Amniotic epithelial cell (primary cell): ENCODE measurements around the genes CDKN2AIPNL and CATSPER3.

DNA sequence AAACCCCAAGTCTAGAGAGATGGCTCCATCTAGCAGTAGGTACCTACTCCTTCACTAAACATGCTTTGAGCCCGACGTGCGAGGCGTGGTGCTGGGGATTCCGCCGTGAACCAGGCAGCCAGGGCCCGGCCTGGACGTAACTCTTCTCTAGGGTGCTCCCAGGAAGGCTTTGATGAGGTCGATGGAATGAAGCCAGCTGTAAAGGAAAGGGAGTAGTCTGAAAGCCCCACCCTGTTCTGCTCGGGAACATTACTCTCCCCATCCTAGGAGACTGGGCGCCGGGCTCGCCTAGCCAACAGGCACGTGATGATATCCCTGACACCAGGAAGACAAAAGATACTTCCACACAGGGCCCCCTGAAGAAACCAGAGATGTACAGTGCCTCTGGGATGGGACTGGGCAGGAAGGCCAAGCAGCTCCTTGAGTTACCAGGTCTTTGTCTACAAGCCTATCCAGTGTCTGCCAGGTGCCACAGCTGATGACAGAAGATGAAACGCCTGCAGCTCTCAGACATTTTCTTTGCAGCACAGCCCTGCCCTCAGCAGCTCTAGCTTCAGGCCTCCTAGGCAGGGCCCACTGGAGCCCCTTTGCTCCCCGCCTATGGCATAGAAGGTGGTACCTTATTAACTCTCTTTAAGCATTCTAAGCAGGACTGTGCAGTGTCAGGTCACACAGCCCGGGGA, 1.1 kb upstream of the SKP1 start:
- RRBS, result no CpG with 5 or more reads among the region's 17 CpGs

- RRBS, result no CpG with 5 or more reads among the region's 4 CpGs
These were observed 19.0 kb upstream of the SKP1 start for GRCh38 chr5:134195769-134196134.

DNA sequence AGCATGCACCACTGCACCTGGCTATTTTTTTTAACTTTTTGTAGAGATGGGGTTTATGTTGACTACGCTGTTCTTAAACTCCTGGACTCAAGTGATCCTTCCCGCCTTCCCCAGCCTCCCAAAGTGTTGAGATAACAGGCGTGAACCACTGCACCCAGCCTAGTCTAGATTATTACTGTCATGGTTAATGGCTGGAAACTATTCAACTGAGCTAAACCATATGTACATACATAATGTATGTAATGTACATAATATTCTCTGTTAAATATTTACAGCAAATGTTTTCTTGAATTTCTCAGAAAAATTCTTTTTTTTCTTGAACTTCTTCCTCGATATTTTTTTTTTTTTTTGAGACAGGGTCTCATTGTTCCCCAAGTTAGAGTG, 21.3 kb downstream of the PPP2CA start:
- RRBS, result no CpG with 5 or more reads among the region's 4 CpGs

DNA sequence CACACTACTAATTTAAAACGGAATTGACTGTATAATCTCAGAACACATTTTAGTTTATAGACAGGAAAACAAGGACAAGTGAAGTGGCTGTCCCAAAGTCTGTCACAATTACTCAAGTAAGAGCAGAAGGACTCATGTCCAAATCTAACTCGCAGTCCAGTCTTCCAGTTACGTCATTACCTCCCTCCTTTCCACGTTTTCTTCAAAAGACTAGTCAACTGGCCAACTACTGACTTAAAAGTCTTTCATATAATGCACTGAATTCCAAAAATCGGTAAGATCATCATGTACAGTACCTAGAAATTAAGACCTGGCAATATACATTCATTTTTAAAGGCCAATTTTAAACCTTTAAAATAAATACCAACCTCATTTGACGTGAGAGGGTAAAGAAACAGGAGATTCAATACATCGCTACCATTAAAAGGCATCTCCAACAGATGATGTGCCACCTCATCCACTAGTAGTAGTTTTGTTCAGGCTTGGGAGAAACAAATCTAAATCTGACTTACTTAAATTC, 1.9 kb downstream of the PPP2CA start:
- RRBS, result no CpG with 5 or more reads among the region's 7 CpGs

DNA sequence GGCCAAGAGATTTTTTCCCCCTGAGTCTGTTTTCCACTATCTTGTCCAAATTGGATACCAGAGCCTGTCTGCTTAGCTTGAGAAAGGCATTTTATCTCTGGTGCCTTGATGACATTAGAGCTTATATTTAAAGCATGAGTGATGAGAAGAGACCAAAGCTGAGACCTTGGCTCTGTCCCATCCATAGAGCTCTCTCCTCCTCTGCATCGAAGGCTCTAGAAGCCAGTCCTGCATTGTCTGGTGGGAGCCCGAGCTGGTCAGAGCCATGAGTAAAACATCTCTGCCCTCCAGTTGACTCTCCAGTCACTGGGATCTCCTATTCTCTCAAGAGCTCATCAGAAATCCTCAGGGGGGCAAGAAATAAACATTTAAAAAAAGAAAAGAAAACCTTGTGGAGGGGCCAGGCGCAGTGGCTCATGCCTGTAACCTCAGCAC, 10.5 kb upstream of the PPP2CA start:
- RRBS, result no CpG with 5 or more reads among the region's 3 CpGs

DNA sequence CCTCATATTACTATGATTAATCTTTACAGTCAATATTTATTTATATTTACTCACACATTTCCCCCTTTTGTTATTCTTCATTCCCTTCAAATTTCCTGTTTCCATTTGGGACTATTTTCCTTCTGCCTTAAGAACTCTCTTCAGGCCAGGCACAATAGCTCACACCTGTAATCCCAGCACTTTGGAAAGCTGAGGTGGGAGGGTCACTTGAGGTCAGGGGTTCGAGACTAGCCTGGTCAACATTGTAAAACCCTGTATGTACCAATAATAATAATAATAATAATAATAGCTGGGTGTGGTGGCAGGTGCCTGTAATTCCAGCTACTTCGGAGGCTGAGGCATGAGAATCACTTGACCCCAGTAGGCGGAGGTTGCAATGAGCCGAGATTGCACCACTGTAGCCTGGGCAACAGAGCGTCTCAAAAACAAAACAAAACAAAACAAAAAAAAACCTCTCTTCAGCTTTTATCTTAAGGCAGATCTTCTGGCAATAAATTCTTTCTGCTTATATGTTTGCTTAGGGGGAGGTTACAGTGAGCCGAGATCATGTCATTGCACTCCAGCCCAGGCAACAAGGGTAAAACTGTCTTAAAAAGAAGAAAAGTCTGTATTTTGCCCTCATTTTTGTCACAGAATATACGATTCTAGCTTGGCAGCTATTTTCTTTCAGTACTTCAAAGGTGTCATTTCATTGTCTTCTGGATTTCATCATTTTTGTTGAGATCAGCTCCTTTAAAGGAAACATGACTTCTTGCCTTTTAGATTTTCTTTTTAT, 53.7 kb upstream of the PPP2CA start:
- RRBS, result no CpG with 5 or more reads among the region's 7 CpGs

DNA sequence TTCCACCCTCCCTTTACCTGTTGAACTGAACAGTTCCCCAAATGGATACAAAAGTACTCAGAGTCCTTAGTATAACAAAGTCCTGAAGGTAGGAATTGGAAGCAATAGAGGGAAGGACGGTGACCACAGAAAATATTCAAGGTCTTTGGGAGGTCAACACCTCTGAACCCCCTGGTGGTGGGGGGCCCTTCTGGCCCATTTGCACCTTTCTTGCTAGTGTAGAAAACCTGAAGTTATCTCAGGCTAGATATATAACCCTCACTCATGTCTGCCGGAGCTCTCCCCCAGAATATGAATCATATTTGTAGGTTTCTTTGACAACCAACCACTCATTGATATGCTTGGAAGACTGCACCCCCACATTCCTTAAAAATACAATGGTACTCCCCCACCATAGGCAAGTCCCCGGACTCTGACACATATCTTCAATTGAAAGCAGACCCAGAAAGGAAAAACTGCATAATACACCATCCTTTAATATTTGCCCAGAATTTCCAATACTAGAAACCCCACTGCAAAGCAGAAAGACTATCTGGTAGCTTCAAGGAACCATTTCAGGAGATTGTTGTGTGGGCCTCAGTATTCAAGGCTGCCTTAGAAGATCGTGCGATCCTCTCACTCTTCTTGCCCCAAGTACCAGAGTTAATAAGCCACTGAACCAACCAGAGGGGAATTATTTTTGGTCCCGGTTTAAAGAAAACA, 1.0 kb upstream of the UBE2B start:
- RRBS, result no CpG with 5 or more reads among the region's 6 CpGs

DNA sequence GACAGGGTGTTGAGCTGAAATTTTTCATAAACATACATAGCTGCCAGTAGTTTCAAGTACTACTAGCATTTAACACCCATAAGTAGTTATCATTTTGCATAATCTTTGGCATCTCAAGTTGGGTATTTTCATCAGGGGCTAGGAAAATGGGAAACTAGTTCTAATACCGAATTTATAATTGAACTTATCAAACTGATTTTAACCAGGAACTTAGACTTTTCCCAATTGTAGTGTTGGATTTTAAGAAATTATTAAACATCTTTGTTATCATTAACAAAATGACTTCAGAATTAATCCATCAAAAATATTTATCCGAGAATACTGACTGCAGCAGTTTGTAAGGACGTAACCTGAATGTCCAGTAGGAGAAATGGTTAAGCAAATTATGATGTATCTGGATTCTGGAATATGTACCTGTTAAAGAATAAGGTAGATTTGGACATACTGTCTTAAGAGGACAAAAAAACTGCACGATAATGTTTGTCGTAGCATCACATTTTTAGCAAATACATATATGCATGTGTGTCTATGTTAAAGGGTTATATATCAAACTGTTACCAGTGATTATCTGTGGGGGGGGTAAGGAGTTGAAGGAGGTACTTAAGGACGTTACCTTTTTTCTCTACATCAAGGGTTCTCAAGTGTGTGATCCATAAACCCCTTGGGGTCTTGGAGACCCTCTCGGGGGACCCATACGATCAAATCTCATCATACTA, 5.8 kb downstream of the UBE2B start:
- RRBS, result no CpG with 5 or more reads among the region's 8 CpGs

DNA sequence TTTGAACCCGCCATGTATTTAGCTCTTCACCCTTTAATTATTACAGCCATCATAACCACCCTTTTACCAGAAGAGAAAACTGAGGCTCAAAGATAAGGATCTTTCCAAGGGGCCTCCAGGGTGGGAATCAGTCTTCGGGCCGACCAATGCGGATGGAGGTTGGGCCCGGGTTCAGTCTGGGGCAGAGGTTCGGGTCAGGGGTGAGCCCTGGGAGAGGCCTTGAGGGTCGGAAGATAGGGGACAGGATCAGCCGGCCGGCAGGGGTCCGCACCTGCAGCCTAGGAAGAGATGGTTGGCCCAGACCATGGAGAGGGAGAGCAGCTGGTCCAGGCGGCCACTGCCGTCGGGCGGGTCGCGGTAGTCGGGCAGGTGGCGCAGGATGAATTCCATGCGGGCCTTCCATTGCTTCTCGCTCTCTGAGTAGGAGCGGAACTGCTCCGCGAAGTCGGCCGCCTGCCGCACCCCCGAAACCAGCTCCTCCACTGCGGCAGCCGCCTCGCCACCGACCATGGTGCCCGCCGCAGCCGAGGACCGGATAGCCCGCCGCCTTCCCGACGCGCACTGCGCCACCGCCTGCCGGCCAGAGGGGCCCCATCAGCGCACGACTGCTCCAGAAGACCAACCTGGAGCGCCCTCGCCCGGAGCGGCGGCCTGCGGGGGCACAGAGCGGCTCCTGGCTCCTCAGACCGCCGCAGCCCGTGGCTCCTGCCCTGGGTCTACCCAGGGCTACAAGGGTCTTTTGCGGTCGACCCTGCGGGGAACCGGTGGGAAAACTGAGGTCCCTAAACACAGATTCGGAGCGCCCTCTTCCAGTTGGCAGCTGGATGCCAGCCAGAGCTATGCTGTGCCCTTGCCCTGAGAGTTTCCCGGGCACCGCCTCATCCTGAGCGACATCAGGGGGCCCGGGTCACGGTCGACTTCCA, at the start of gene CDKN2AIPNL:
CDKN2AIPNL (minus strand) TSS at position 537 of the 923 bp plus-strand sequence.
- RRBS, result 2% methylated on average over 18 of the region's 67 CpGs

GRCh38 chr5:134505944-134507090, 19.2 kb upstream of the JADE2 start:
- RRBS, result 19% methylated on average over 2 of the region's 10 CpGs

- RRBS, result no CpG with 5 or more reads among the region's 9 CpGs
These were observed 14.3 kb upstream of the JADE2 start for GRCh38 chr5:134510958-134511729.

DNA sequence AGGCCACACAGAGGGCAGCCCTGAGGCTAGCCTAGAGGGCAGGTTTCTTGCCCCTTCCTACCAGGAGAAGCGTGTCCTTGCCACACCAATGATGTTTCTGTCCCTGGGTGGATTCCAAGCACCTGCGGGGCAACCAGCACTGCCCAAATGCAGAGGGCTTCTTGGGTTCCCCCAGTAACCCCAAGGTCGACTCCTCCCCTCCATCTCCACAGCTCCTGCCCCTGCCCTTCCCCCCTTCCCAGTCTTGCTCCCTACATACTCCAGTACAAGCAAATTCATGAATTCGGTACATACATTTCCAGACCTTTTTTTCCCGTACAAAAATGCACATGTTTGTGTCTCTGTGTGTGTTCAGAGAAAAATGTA, 12.8 kb upstream of the JADE2 start:
- RRBS, result no CpG with 5 or more reads among the region's 5 CpGs

- RRBS, result 2% methylated on average over 9 of the region's 14 CpGs
These were observed 1.0 kb upstream of the JADE2 start for GRCh38 chr5:134524529-134524770.

DNA sequence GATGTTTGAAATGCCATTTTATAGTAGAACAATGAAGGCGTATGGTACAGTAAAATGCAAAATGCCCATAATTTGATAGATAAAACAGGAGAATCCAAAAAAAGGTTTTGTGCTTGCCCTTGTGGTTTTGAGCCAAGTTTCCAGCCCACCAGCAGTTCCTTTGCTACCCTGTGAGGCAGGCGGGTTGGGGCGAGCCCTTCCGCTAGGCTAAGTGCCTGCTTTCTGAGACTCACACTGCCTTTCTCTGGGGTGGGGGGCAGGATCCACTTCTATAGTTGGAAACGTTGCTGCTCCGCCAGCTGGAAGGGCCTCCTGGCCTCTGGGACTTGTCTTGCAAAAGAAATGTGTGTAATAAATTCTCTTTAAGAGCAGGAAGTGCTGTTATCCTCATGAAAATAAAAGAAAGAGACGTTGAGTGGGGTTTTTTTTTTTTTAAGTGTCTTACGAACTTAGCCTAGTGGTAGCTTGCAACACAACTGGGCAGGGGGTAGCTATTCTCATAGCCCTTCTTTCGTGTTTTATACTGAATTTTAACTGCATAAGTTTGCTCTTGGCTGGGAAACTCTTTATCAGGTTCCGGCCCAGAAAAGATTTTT, 19.6 kb downstream of the JADE2 start:
- RRBS, result no CpG with 5 or more reads among the region's 10 CpGs

DNA sequence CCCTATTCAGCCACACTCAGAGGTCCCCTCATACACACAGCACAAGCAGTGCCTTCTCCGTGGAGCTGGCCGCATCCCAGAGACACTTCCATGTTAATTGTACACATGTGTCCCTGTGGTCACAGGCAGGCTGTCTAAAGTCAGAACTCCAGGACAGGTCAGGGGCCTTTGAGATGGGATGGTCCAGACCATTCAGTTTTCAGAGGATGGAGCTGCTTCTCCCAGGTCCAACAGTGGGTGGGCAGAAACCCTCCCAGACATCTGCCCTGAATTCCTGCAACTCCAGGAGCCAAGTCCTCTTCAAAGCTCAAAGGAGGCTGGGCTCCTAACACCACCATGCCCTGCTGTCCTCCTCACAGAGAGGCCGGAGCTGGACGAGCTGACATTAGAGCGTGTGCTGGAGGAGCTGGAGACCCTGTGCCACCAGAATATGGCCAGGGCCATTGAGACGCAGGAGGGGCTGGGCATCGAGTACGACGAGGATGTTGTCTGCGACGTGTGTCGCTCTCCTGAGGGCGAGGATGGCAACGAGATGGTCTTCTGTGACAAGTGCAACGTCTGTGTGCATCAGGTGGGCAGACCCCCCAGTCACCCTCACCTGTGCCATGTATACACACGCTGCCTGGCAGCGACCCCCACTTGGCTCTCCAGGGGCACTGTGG, 35.0 kb downstream of the JADE2 start:
- RRBS, result no CpG with 5 or more reads among the region's 17 CpGs

DNA sequence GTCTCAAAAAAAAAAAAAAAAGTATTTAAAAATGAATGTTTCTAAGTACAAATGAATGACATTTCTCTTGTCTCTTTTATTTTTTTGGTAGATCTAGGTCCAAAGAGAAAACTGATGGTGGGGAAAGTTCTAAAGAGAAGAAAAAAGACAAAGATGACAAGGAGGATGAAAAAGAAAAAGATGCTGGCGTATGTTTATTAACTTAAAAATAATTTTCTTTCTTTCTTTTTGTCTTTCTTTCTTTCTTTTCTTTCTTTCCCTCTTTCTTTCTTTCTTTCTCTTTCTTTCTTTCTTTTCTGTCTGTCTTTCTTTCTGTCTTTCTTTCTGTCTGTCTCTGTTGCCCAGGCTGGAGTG, 12.2 kb downstream of the DDX46 start:
- RRBS, result no CpG with 5 or more reads among the region's 1 CpG

DNA sequence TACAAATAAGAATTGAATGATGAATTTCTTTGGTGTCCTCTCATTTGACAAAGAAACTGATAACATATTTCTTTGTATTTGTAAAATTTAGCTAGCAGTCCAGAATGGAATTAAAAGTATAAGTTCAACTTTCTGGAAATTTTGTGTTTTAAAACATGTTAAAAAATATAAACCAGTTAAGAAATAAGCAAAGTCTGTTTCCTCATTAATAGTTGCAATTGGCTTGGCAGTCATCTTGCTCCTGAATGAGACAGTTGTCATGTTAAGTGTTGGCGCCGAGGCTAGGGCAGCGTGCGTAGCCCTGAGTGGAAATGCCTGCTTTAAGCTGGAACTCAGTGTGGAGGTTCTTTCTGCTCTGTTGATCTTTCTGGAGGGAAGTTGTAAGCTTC, 30.6 kb downstream of the PCBD2 start:
- RRBS, result no CpG with 5 or more reads among the region's 4 CpGs

DNA sequence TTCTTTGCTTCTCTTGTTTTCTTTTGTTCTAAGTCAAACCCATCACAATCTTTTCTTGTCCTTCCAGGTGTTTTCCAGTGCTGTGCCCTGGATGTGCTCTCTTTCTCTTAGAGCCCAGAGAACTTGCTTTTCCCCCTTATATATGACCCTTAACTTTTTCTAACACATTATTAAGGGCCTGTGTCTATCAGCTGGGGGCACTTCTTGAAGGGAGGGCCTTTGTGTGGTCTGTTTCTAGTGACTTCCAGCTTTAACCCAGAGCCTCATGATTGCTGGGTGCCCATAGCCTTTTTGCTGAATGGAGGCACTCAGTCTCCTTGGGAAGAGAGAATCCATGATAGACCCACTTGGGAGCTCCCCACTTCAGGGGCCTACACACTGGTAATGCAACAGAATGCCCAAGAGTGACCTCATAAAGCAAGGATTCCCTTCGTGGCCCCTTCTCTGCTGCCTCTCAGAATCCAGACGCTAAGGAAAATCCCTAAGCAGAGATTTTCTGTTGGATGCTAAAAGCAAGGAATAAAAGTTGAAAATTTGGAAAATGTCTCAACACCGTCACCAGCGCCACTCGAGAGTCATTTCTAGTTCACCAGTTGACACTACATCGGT, at the start of gene CATSPER3:
CATSPER3 (plus strand) TSS at position 457 of the 609 bp plus-strand sequence.
- RRBS, result no CpG with 5 or more reads among the region's 6 CpGs

GRCh38 chr5:135028627-135029091, 5.4 kb downstream of the PITX1 start:
- RRBS, result 22% methylated on average over 43 of the region's 52 CpGs

DNA sequence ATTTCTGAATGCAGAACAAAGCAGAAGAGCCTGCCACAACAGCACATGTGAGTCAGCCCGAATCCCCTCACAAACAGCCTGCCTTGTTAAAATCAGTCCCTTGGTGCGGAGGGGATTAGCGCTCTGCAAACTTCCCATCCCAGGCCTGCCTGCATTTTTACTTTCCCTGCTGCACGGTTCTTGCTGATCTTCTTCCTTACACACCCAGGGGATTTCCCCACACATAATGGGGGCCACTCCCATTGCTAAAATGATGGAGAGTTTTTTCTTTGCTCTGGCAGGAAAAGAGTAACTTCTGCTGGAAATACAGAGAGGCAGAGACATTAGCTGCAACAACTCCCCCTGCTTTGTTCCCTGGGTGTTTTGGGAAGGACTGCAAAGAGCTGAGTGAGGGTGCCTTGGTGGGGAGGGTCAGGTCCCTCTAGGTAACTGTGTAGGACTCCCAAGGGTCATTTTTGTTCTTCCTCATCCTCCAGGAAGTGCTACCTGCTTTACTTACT, 78.4 kb upstream of the PITX1 start:
- RRBS, result no CpG with 5 or more reads among the region's 4 CpGs